Epithelial cell of proximal tubule (primary cell): ENCODE data around the genes TBX22, SH3BGRL and PCDH11X.

- RAMPAGE, long total RNA: no peak
- RRBS: no CpG with 5 or more reads among the region's 1 CpG
Measured at GRCh38 chrX:78322841-78323319, 4.5 kb downstream of the CYSLTR1 start.

DNA sequence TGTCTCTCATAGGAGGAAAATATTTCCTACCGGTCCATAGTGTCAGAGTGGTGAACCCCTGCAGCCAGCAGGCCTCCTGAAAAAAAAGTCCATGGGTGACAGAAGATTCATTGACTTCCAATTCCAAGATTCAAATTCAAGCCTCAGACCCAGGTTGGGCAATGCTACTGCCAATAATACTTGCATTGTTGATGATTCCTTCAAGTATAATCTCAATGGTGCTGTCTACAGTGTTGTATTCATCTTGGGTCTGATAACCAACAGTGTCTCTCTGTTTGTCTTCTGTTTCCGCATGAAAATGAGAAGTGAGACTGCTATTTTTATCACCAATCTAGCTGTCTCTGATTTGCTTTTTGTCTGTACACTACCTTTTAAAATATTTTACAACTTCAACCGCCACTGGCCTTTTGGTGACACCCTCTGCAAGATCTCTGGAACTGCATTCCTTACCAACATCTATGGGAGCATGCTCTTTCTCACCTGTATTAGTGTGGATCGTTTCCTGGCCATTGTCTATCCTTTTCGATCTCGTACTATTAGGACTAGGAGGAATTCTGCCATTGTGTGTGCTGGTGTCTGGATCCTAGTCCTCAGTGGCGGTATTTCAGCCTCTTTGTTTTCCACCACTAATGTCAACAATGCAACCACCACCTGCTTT lies 7.4 kb downstream of the LPAR4 start:
- RAMPAGE, long total RNA: no peak
- RRBS: no CpG with 5 or more reads among the region's 7 CpGs

DNA sequence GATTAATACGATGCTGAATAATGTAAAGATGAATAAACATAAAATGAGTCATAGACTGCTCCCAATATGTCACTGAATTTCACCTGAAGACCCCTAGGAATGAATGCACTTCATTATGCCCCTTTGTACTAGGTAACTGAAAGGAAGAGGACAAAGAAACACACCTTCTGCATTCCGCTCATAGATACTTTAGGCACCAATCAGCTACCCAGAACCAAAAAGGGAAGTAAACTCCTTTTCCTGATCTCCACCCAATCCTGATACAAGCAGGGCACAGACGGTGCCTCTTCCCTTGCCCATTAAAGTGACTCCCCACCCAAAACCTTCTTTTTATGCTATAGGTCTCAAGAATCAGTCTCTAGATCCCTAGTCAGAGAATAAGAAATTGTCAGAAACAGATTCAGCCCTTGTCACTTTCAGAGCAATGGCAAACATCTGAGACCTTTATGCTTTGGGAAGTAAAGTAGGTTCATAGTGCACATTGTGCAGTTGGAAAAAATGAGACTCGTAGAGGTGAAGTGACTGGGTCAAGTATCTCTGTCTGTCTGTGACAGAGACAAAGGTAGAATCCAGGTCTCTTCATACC lies 2.3 kb downstream of the GPR174 start:
- RAMPAGE, long total RNA: no peak
- RRBS: no CpG with 5 or more reads among the region's 4 CpGs

GRCh38 chrX:79325245-79325711 lies 41.9 kb downstream of the ITM2A start:
- RAMPAGE, long total RNA: no peak
- RRBS: no CpG with 5 or more reads among the region's 3 CpGs

GRCh38 chrX:79952781-79953193 lies 61.8 kb upstream of the TBX22 start:
- RAMPAGE, long total RNA: no peak
- RRBS: no CpG with 5 or more reads among the region's 2 CpGs

- RAMPAGE, long total RNA: no peak
- RRBS: no CpG with 5 or more reads among the region's 4 CpGs
Measured at GRCh38 chrX:80014187-80014968, at the start of gene TBX22. Gene TBX22, plus strand, starts transcription at chrX:80014753.

DNA sequence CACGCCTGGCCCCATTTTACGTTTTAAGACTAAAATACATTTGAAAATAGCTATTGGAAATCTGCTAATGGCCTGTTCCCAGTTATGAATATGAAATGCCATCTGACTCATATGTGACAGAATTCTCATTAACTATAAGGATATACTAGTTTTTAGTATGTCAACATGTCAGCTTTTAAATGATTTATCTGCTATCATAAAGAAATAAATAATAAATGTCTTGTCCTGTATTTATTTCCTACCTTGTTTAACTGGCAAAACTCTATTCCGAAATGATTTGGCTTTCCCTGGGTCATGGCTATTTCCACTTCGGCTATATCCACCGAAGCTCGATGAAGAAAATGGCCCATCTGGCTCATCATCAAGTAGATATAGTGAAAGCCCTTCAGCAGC lies 128.6 kb downstream of the BRWD3 start:
- RAMPAGE, long total RNA: no peak
- RRBS: no CpG with 5 or more reads among the region's 6 CpGs

GRCh38 chrX:80810483-80810920 lies 825 bp upstream of the BRWD3 start:
- RAMPAGE, long total RNA: no peak
- RRBS: no CpG with 5 or more reads among the region's 8 CpGs

DNA sequence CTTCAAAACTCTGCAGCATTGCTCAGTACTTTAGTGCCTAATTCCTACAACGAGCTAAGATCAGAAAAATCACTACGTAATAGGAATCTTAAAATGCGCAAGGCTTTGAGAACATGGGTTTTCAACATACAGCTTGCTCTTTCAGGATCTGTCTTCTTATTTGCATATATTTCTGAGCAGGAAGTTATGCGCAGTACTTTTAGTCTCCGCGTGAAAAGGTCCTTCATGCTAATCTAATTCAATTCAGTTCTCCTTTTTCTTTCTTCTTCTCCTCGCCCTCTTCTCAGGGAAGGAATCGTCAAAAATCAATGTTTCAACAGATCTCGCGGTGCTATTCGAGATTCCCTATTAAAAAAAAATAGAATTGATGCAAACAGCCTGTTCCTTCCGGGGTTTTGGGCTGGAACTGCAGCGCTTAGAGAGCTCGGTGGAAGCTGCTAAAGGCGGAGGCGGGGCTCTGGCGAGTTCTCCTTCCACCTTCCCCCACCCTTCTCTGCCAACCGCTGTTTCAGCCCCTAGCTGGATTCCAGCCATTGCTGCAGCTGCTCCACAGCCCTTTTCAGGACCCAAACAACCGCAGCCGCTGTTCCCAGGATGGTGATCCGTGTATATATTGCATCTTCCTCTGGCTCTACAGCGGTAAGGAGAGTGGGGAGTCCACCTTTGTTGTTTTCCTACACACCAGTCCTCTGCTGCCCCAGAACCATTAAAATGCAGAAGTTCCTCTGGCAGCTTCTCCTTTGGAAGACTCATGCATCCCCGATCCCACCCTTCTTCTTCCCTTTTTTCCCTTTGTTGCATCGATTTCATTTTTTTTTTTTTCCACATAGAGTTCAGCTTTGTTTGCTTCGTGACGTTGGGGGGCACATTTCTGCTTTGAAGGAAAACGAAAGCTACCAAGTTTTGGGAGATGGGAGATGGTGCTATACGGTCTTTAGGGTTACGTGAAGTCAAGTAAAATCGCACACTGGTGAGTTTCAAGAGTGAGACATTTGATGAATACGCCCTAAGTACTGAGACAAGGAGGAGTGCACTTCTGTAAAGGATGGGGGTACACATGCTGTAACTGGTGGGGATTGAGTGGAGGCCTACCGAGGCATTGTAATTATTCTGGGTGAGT lies at the start of gene SH3BGRL:
TSS of gene SH3BGRL (plus strand) at position 496 of the 1,120 bp plus-strand sequence.
- RAMPAGE, long total RNA: start-site peak on the plus strand centred at position 516 of the sequence, 51 bp wide, 515 and 118 reads in 2 replicates
- RRBS: no CpG with 5 or more reads among the region's 32 CpGs

GRCh38 chrX:82535441-82535775 lies 972.7 kb upstream of the POU3F4 start:
- RAMPAGE, long total RNA: no peak
- RRBS: no CpG with 5 or more reads among the region's 3 CpGs

DNA sequence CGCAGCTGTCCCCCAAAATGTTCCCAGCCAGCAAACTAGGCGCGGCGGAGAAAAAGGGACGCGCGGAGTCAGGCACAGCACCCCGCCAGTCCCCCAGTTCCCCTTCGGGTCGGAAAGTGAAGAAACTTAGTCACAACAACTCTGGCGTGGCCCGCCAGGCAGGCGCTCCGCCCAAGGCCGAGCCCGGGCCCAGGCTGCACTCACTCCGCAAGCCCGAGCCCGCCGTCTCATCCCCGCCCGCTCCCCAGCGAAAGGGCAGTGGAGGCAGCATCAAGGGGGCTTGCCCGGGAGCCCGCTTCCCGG lies 623 bp downstream of the RPS6KA6 start:
- RAMPAGE, long total RNA: no peak
- RRBS: 0% methylated on average over 4 of the region's 26 CpGs

GRCh38 chrX:85375255-85376092 lies 4.0 kb downstream of the POF1B start:
- RAMPAGE, long total RNA: no peak
- RRBS: no CpG with 5 or more reads among the region's 6 CpGs

GRCh38 chrX:88363497-88363903 lies 383.5 kb upstream of the CPXCR1 start:
- RAMPAGE, long total RNA: no peak
- RRBS: no CpG with 5 or more reads among the region's 3 CpGs

- RAMPAGE, long total RNA: no peak
- RRBS: no CpG with 5 or more reads among the region's 3 CpGs
Measured at GRCh38 chrX:88944006-88944291, 196.9 kb downstream of the CPXCR1 start.

DNA sequence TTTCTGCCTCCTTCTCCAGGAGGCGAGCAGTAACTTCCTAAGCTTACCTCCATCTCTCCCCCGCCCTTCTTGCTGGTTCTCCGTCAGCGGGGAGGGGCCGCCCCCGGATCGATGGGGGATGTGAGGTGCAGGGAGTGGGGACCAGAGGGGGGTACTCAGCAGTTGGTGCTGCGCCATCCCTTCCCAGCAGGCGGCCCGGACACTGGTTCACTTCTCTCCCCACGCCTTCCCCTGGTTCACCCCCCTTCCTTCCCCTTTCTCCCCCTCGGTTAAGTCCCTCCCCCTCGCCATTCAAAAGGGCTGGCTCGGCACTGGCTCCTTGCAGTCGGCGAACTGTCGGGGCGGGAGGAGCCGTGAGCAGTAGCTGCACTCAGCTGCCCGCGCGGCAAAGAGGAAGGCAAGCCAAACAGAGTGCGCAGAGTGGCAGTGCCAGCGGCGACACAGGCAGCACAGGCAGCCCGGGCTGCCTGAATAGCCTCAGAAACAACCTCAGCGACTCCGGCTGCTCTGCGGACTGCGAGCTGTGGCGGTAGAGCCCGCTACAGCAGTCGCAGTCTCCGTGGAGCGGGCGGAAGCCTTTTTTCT lies at the start of gene PCDH11X:
TSS of gene PCDH11X (plus strand) at position 322 of the 585 bp plus-strand sequence.
- RAMPAGE, long total RNA: no peak
- RRBS: no CpG with 5 or more reads among the region's 36 CpGs

GRCh38 chrX:91780628-91781109 lies 1.5 kb downstream of the PCDH11X start:
- RAMPAGE, long total RNA: no peak
- RRBS: no CpG with 5 or more reads among the region's 29 CpGs

DNA sequence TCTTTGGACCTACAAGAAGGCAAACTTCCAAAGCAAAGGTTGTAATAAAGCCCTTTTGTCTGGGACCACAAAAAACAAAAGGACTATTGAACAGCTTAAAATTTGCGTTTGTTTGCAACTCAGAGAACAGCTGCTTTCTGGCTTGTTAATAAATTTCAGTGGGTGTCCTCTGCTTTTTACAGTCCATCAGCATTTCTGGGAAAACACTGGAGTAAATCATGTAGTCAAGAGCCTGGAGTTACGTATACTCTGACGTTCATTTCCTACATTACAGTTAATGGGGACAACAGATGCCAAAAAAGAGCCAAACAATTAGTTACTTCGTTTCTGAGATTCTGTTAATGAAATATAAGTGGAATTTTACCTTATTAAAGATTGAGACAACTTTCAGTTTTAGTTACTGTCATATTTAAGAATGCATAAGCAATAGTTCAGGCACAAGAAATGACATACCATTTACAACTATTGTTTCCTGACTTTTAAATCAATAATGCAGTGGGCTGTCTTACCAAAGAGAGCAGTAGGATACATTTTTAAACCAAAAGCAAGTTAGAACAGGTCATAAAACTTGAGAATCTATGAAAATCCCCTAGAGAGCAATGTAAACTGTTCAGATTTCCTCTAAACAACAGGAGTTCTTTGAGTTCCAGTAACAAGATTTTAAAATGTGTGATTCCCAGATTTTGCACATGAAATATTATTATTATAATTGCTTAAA lies 439.4 kb upstream of the DIAPH2 start:
- RAMPAGE, long total RNA: no peak
- RRBS: no CpG with 5 or more reads among the region's 4 CpGs

DNA sequence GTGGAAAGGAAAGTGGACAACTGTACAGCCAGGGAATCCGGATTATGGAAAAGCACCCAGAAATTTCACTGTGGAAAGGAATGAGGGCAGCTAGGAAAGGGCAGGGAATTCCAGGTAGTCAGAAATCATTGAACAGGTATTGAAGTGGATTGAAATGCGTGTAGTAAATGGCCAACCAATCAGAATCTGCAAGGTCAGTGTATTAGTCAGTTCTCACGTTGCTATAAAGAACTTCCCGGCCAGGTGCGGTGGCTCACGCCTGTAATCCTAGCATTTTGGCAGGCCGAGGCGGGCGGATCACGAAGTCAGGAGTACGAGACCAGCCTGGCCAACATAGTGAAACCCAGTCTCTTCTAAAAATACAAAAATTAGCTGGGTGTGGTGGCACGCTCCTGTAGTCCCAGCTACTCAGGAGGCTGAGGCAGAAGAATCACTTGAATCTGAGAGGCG lies 219.5 kb upstream of the DIAPH2 start:
- RAMPAGE, long total RNA: no peak
- RRBS: no CpG with 5 or more reads among the region's 13 CpGs

DNA sequence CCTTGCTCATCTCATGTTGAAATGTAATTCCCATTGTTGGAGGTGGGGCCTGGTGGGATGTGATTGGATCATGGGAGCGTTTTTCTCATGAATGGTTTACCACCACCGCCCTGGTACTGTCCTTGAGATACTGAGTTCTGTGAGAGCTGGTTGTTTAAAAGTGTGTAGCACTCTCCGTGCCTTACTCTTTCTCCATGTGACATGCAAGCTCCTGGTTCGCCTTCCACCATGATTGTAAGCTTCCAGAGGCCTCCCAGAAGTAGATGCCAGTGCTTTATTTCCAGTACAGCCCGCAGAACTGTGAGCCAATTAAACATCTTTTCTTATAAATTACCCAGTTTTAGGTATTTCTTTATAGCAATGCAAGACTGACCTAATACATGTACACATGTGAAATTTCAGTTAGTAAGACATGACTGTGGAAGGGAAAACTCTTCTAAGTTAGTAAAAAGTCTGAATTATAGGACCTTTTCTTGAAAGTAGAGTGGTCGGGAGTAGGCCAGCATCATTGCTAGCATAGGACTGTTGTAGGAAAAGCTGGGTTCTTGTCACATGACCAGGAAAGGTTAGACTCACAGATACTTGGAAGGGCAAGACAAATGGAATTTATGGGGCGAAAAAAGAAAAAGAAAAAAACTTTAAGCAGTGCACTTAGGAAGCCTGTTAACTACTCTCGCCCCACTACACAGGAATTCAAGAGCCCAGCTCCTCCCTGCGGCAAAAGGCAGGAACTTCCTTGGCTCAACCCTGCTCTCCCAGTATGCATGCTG lies 40.5 kb upstream of the RPA4 start:
- RAMPAGE, long total RNA: no peak
- RRBS: no CpG with 5 or more reads among the region's 9 CpGs

DNA sequence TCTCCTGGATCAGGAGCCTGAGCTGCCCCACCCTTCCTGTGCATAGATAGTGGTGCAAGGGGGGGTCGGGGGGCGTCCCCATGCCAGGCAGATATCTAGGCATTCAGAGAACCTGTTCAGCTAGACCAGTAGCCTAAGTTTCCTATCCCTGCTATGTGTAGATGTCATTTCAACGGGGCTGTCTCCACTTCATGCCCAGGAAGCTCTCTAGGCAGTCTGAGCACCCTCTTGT lies 941.0 kb downstream of the PCDH19 start:
- RAMPAGE, long total RNA: no peak
- RRBS: no CpG with 5 or more reads among the region's 3 CpGs